Skeletal muscle satellite cell (primary cell): ENCODE measurements around the gene TEX37.

DNA sequence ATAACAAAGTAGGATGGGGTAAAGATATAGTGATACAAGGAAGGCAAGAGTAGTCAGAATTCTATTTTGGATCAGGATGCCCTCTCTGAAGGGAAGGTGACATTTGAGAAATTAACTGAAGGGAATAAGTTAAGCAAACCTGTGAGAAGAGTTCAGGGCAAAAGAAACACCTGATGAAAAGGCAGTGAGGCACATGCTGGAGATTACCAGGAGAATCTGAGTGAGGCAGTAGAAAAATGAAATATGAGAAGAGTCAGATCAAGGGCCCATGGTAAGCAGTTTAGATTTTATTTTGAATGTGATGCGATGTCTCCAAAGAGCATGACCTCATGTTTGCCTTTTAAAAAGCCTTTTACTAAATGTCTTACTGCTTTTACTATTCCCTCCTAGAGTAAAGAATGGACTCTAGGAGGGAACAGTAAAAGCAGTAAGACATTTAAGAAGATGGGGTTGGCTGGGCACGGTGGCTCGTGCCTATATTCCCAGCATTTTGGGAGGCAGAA is 2.5 kb downstream of the IMMT start:
- CAGE, long polyA plus RNA, result no peak

GRCh38 chr2:86479672-86480482 is 38.7 kb downstream of the KDM3A start:
- CAGE, long polyA plus RNA, result no peak

DNA sequence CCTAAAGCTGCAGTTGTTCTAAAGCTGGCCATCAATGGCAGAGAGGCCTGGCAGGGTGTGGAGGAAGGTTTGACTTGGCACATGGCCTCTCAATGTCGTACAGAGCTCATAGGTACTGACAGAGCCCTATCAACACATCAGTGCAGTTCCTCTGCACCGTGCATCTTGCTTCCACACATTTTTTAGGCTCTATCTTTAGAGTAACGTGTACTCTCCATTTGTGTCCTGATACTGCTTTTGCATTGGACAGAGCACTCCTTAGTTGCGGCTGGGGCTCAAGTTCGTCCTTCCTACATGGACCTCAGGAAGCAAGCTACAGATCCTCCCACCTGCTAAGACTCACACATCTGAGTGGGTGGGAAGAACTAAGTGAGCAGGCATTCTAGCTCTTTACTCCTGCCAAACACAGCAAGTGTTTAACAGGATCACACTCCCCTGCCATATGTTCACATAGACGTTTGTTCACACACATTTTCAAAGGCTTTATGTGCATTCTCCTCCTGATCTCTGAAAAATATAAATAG is 3.1 kb upstream of the CHMP3 start:
- CAGE, long polyA plus RNA, result no peak

GRCh38 chr2:86649004-86649560 is 25.4 kb upstream of the RNF103 start:
- CAGE, long polyA plus RNA, result no peak

- CAGE, long polyA plus RNA, result no peak
Observed at GRCh38 chr2:86913939-86914313, 28.0 kb upstream of the RGPD1 start.

- CAGE, long polyA plus RNA, result no peak
Observed at GRCh38 chr2:87443122-87443470, 304.8 kb upstream of the PLGLB2 start.

DNA sequence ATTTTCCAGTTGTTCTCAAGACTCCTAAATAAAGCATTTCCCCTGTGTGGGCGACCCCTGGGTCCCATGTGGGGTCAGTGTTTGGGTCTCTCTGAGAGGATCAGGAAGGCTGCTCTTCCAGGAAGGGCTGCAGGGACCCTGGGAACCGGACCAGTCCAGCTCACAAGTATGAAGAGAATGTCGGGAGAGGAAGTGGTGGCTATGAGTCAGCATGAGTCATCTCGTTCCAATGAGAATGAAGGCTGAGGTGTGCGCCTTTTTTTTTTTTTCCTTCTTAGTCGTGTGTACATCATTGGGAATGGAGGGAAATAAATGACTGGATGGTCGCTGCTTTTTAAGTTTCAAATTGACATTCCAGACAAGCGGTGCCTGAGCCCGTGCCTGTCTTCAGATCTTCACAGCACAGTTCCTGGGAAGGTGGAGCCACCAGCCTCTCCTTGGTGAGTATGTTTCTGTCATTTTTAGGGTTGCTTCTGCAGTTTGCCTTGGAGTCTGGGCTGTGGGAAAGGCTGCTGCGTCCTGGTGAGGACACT is 292.6 kb upstream of the PLGLB2 start:
- CAGE, long polyA plus RNA, result no peak

DNA sequence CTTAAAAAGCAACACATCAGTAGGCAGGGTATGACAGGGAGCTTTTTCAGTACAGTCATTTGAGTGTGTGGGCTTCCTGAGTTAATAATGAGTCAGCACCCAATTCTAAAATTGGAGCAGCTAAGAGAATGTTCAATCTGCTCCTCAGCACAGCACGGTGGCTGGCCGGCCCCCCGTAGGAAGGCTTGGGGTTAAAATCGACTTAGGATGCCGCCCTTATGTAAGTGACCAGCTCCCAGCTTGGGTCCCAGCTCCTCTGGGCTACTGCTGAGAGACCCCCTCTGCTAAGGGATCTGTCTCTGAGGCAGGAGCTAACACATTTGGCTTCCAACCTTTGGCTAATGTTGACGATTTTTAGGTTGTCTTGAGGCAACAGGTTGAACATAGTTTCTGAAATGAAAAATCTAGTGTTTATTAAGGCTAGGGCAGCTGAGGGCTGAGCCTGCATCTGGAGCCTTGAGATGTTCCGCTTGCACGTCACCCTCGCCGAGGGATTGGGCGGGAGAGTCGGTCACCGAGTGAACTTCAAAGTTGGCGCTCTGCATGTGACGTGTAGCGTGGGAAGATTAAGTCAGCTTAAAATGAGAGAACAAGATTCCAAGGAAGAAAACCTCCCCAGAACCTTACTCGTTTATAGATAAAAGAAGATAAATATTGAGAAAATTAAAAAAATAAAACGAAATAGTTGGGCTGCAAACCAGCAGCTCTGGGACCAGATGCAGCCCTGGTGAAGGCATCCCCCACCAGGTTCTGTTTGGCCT is 291.2 kb upstream of the PLGLB2 start:
- CAGE, long polyA plus RNA, result no peak

GRCh38 chr2:87482887-87483614 is 264.8 kb upstream of the PLGLB2 start:
- CAGE, long polyA plus RNA, result no peak

DNA sequence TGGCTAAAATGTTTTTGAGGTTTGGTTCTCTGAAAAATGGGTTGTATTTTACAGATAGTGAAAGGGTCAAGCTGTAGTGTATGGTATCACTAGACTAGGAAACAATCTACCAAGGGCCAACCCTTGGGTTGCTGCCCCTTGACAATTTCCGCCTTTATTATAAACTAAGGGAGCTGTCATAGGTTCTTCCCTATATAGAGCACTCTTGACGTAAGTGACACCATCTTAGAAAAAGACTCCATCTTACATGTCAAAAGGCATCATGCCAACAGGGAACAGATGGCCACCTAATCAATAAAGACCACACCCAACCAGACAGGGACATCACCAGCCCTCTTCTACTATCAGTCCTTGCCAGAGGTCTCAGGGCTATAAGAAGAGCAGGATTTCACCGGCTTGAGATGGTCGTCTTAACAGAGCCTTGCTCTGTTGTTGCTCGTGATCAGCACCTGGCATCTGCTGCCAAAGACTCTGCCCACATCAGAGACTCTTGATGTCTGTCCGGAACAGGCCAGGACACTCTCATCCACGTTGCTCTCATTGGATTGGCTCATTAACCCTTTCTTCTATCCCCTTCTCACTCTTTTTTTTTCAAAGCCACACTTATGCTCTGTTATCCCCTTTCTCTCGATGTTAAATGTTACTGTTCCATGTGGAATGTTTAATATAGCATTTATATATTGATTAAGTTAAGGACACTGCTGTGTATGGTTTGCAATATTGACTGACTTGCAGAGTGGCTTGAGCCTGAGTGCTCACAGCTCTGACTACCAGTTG is 231.4 kb upstream of the PLGLB2 start:
- CAGE, long polyA plus RNA, result no peak

- CAGE, long polyA plus RNA, result no peak
Observed at GRCh38 chr2:87572047-87572264, 175.9 kb upstream of the PLGLB2 start.

DNA sequence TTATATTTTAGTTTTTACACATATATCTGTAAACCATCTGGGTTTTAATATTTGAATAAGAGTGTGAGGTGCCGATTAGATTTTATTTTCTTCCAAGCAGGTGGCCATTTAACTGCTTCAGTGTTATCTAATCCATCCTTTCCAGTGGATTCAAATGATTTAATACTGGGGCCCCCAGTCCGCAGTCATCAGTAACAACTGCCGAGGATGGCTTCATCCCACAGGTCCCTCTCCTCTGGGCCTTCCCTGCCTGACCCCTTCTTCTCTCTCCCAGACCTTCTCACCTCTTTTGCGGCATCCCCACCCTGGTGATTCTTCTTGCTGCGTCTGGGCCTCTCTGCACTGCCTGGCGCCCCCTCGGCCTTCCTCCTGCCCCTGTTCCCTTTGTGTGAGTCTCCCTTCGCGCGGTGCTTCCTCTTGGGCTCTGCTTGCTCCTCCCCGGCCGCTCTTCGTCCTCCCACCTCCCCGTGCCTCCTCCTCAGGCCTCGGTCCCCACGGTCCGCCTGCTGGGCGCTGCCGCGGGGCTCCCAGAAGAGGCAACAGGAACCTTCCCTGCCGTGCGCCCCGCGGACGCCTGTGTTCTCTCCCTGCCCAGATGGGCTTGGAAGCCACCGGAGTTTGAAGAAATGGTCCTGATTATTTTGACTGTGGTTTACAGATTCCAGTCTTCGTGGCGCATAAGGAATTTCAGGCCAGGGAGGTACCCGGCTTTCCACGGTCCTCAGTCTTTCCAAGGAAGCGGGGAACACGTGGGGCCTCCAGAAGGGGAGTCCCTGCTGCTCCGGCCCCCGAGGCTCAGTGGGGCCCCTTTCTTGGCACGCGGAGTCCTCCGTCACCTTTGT is 52.6 kb downstream of the KRCC1 start:
- CAGE, long polyA plus RNA, result no peak

GRCh38 chr2:88054743-88055045 is 889 bp downstream of the KRCC1 start:
- CAGE, long polyA plus RNA, result no peak

DNA sequence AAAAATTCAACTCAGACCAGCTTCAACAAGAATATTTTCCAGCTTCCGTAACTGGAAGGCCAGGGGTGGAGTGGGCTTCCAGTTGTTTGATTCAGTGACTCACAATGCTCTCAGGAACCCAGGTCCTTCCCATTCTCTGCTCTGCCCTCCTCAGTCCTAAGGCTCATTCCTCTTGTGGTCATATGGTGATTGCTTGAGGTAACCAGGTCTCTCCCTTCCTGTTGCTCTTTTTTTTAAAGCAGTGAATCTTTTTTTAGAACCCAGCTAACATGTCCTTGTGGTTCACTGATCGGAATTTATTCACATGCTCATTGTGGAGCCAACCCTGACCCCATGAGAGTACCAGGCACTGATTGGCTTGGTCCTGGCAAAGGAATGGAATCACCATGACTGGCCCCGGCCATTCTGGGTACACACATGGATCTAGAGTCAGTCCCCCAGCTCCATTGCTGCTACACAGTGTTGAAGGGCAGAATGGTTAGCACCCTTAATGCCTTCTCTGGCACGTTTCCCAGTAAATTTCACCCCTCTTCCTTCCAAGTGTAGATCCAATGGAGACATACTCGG is 7.4 kb downstream of the THNSL2 start:
- CAGE, long polyA plus RNA, result no peak

GRCh38 chr2:88182573-88183370 is 12.6 kb downstream of the THNSL2 start:
- CAGE, long polyA plus RNA, result no peak

DNA sequence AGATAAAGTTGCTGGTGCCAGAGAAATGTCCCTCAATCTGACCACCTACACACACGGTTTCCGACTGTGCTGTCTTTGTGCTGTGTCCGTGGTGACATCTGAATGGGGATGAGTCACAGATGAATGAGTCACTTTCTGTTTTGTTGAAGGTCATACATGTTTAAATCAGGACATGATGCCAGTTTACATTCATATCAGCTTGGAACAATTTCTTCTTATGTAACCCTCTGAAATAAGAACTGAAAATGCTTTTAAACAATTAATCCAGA is 95.5 kb downstream of the THNSL2 start:
- CAGE, long polyA plus RNA, result no peak

DNA sequence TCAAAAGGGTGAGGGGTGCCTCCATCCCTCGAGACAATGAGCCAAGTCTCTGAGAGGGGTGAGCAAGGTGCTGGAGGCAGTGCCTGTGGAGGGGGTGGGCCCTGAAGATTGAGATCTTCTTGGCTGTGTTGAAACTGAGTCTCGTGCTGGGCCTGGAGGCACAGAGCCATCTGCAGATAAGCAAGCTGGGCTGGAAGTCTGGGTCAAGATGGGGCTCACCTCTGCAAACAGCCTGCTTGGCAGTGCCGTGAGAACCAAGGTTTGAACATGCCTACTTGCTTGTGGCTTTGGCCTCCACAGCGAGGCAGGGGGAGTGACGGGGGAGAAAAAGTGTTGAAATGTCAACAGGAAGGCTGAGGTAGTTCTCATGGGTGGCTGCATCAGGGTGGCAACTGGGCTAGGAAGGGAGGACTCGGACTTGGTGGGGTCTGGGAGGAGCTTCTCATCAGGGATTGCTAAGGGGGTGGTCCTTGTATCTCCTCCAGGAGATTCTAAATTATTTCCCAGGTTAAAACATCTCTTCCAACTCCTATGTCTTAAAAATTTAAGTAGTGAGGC is 99.7 kb downstream of the THNSL2 start:
- CAGE, long polyA plus RNA, result no peak

GRCh38 chr2:88524455-88524819 is at the start of gene TEX37:
Gene TEX37, plus strand, starts transcription at chr2:88524649.
- CAGE, long polyA plus RNA, result no peak

GRCh38 chr2:88579419-88579691 is 47.9 kb downstream of the EIF2AK3 start:
- CAGE, long polyA plus RNA, result no peak

GRCh38 chr2:88698712-88699403 is 7.4 kb downstream of the RPIA start:
- CAGE, long polyA plus RNA, result no peak